RPMI7951 (cell line): ENCODE measurements around the gene ERMN.

DNA sequence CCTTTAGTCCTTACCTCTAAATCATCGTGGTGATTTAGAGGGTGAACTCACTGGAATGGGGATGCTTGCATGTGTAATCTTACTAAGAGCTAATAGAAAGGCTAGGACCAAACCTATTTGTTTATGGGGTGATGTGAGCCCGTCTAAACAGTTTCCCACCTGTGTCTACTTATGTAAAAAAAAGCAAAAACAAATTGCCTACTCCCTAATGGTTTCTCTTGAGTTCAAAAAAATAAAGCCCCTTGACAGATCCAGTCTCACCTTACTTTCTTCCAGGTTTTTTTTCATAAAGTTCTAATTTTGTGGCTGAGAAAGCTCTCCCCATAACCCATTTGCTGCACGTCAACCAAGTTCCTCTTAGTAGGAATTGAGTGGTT, 6.7 kb downstream of the KIF5C start:
- RAMPAGE, long total RNA = no peak

DNA sequence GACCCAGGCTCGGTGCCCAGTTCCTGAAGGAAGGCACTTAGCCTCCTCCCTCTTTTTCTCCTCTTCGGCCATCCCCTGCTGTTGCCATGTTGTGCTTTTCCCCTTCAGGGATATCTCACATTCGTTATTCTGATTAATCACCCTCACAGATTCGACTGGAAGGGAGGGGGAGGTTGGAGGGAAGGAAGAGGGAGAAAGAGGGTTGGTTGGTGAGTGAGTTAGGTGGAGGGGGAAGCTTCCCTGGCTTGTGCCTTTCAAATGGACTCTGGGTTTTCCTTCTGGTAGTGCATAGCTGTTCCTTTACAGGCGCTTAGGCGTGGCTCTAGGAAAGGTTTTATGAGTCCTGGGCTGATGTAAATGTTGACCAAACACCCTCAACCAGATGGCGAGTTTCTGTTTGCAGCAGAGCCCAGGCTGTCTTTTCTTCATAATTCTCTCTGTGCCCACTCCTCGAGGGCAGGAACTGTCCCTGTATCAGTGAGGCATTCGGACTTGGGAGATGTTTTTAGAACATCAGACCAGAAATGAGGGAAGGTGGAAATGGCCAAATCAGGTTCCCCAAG, 38.9 kb upstream of the LYPD6B start:
- RAMPAGE, long total RNA = no peak

- RAMPAGE, long total RNA = no peak
Observed at GRCh38 chr2:149422401-149422847, 92.0 kb downstream of the LYPD6 start.

DNA sequence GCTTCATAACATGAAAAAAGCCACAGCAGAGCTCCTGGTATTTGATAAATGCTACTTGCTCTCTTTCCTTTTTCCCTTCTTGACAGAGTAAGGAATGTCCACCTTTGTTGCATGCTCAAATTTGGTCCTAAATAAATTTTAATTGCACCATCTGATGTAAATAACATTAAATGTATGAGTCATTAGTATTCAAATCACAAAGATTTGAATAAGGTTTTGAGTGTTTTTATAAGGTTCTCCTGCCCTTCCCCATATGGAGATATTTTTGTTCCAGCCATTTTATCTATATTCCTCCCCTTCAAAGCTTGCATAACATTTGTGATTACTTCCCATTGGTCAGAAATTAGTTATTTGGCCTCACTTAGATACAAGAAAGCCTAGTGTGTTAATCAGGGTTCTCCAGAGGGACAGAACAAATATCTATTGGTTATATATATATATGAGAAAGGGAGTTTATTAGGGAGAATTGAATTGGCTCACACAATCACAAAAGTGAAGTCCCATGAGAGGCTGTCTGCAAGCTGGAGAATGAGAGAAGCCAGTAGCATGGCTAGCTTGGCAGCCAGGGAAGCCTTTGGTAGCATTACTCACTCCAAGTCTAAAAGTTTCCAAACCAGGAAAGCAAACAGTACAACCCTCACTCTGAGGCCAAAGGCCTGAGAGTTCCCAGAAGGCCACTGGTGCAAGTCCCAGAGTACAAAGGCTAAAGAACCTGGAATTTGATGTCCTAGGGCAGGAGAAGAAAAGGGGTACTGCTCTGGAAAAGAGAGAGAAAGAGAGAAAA, 318.5 kb downstream of the RND3 start:
- RAMPAGE, long total RNA = no peak

DNA sequence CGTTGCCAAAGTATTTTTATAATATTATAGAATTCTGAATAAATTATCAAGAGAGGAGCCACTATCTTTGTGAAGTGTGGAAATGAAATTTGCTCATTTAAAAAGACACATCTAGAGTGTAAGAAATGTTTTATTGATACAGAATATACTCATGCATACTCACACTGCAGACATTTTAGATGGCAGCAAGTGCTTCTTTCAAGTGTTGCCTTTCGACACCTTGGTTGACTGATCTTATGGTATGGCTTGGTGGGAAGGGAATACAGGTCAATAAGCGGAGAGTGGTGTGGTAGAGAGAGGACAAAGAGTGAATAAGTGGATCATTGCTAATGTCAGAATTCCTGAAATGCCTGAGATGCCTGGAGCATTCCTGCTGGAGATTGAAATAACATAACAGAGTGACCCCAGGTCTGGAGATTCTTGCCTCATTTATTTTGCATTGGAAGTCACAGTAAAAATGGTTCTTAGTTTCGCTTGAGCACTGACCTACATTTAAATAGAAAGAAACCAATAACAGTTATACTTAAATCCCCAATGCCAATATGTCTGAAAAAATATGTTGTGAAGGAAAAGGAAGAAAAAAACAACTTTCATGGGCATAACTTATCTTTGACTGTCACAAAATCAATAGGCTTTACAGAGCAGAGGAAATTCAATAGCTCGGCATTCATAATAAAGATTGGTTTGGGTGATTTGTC, 76.6 kb downstream of the RND3 start:
- RAMPAGE, long total RNA = no peak

- RAMPAGE, long total RNA = no peak
Observed at GRCh38 chr2:150466639-150467295, 20.7 kb downstream of the RND3 start.

GRCh38 chr2:151637125-151637880, 97.0 kb downstream of the NEB start:
- RAMPAGE, long total RNA = no peak

DNA sequence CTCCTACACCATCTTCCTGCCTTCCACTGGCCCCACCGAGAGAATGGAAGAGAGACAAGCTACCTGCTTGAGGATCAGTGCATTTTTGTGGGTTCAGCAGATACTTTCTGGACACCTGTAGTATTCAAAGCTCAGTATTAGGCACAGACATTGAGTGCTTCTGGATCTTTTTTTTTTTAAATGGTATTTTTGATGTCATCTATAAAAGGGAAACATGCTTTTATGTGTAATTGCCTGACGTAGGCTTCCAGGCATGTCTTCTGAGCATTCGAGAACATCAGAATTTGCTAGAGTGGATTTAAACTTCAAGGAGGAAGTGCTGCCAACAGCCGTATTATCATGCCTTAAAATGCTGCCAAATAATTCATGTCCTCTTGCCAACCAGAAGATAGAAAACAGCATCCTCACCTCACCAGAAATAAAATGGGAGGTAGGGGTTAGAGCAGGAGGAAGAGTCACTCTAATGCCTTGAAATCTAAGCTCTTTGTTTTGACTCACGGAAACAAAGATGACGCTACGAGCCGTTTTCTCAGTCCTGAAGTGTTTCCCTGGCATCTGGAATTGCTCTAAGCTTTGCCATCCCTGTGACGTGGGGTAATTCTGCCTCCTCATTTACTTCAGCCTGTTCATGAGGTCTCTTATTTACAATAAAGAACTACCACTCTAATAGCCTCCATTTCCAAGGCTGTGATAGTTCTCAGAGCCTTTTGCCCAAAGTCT, 97.2 kb downstream of the PRPF40A start:
- RAMPAGE, long total RNA = no peak

GRCh38 chr2:152719272-152719485, 759 bp downstream of the ARL6IP6 start:
- RAMPAGE, long total RNA = no peak

- RAMPAGE, long total RNA = no peak
Observed at GRCh38 chr2:153593257-153593657, 114.7 kb upstream of the RPRM start.

- RAMPAGE, long total RNA = no peak
Observed at GRCh38 chr2:154697188-154697832, 1.2 kb upstream of the KCNJ3 start.

- RAMPAGE, long total RNA = no peak
Observed at GRCh38 chr2:154697833-154698465, 546 bp upstream of the KCNJ3 start.

DNA sequence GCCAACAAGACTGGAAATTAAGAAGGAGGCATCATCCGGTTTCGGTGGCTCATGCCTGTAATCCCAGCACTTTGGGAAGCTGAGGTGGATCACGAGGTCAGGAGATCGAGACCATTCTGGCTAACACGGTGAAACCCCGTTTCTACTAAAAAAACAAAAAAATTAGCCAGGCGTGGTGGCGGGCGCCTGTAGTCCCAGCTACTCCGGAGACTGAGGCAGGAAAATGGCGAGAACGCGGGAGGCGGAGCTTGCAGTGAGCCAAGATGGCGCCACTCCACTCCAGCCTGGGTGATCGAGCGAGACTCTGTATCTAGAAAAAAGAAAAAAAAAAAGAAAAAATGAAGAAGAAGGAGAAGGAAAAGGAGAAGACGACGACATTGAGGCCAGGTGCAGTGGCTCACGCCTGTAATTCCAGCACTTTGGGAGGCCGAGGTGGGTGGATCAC, 532.6 kb downstream of the KCNJ3 start:
- RAMPAGE, long total RNA = no peak

DNA sequence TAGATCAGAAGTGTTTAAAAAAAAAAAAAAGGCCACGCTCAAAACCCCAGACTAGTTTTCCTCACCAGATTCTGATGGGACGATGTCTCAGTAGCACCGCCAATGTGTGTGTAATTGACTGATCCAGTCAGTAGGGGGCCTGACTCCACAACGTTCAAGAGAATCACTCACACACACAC, 2.9 kb upstream of the NR4A2 start:
- RAMPAGE, long total RNA = no peak

GRCh38 chr2:156340109-156340816, 7.7 kb upstream of the NR4A2 start:
- RAMPAGE, long total RNA = no peak

DNA sequence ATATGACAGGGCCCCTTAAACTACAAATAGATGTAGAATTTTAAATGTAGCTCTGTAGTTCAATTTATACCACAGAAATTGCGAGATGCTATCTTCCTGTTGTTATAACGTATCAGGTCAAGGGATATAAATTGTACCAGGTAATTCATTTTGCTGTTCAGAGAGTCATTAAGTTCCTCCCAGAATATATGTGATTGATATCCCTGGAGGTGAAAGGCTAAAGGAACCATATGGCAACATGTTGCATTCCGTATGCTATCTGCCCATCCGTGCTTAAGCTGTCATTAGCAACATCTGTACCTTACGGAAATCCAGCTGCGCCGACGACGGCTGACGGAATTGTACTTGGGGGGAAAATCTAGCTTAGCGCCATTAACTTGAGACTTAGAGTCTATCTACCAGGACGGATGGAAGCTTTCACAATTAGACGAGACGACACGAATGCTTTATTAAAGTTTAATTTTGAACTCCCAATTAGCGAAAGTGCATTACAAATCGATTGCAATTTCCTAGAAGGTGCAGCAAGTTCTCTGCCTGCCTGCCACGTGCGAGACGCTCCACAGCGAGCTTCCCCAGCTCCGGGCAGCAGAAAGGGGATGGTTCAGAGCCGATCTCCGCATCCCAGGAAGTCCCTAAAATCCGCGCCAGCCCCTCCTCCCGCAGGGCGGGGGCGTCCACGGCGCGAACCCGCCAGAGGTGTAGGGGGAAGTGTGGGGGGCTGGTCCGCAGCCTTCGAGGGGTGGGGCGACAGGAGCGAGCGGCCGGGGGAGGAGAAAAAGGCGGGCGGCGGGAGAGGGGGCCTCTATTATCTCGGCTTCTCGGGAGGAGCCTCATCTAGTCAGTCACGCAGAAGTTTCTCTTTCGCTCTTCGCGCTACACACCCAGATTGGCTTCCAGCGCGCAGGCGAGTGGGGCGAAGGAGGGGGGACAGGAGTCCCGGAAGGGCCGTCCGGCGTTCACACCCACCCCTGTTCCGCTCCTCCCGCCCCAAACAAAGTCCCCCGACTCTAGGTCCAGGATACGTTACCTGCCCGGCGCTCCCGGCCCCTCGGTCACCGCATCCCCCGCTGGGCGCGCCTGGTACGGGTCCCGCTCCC, 8.8 kb upstream of the NR4A2 start:
- RAMPAGE, long total RNA = no peak

GRCh38 chr2:156436736-156437244, 611 bp downstream of the GPD2 start:
- RAMPAGE, long total RNA = no peak

DNA sequence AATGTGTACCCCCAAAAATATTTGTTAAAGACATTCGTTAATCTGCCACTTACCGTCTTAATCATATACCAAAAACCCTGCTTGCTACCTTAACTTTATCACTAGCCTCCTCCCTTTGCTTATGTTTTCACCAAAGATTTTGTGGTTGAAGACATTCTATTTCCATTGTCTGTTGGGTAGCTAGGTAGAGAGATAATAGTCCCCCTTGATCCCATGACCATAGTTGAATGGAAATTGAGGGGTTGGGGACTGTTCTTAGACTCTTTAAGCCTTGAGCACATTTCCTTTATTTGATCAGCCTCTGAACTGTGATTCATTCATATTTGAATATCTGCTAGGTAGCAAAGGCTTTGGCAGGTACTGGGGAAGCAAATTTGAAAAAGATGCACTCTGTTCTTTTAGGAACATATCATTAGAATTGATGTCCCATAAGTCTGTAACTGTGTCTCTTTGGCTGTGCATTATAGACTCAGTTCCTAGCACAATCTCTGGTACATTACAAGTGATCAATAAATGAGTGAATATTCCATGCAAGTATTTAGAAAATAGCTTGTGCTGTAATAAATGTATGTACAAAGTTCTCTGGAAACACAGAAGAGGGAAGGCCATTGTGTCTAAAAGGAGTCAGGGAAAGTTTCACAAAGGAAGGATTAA, 107.0 kb downstream of the GPD2 start:
- RAMPAGE, long total RNA = no peak

- RAMPAGE, long total RNA = no peak
Observed at GRCh38 chr2:157173693-157174174, 83.8 kb upstream of the GALNT5 start.

- RAMPAGE, long total RNA = no peak
Observed at GRCh38 chr2:157325738-157326327, at the start of gene ERMN. TSS of gene ERMN (minus strand) at chr2:157325824.